SK-N-DZ (cell line): ENCODE measurements around the gene C1QL3.

DNA sequence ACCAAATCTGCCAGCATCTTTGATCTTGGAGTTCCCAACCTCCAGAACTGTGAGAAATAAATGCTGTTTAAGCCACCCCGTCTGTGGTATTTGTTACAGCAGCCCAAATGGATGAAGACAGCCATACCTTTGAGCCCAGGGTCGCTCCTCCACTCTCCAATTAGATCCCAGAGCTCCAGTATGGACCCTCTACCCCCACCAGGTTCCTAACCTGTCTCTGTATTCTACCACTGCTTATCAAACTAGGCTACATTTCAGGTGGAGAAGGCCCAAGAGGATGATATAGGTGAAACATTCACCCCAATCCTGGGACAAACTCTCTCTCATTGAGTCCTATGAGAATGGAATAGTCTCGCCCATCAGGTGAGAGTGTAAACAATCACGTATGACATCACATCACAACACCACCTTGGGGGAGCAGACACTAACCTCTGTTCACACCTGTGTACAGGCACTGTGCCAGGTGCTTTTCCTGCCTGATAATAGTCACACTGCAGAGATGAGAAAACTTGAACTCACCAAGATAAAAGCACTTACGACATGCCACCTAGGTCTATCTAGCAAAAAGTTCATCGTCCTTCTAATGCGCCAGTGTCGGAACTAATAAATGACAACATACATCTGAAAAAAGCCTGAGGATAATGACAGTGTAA lies 187.9 kb downstream of the FAM107B start:
RAMPAGE:
- cytosol, long total RNA = no peak
- nucleus, long total RNA = no peak

RAMPAGE:
- cytosol, long total RNA = no peak
- nucleus, long total RNA = no peak
Observed at GRCh38 chr10:14625399-14625847, 149.3 kb downstream of the FAM107B start.

DNA sequence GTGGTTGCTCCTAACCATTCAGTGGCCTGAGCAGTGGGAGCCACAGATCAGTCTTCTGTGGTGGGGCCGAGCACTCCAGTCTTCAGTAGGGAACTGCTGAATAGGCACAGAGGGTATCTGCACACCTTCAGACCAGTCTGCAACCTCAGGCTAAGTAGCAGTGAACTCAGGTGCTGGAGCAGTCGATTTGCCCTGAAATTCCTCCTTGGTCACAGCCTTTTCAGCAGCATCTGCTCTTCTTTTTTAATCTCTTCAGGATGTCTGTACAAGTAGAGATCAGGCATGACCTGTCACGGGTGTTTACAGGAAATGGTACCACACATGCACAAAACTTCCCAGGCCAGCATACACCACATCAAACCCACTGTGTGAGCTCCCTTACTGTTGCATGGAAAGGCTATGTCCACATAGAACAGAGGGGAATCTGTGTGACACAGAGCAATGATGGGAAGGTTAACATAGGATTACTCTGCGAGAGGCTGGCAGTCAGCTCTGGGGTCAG lies 51.5 kb downstream of the FAM107B start:
RAMPAGE:
- cytosol, long total RNA = no peak
- nucleus, long total RNA = no peak

DNA sequence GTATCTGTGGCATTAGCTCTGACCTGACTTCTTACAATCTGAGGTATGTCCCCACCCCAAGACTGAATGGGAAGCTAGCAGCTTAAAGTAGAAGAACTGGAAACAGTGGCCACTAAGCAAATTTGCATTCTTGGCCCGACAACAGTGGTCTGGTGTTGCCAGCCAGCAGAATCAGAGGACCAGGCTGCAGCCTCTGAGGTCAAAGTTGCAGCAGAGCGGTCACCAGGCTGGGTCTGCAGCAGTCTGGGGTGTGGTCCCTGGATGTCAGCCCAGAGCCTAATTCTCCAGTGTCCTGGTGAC lies 26.3 kb downstream of the FAM107B start:
RAMPAGE:
- cytosol, long total RNA = no peak
- nucleus, long total RNA = no peak

RAMPAGE:
- cytosol, long total RNA = no peak
- nucleus, long total RNA = no peak
Observed at GRCh38 chr10:14838743-14839297, 714 bp downstream of the HSPA14 start.

DNA sequence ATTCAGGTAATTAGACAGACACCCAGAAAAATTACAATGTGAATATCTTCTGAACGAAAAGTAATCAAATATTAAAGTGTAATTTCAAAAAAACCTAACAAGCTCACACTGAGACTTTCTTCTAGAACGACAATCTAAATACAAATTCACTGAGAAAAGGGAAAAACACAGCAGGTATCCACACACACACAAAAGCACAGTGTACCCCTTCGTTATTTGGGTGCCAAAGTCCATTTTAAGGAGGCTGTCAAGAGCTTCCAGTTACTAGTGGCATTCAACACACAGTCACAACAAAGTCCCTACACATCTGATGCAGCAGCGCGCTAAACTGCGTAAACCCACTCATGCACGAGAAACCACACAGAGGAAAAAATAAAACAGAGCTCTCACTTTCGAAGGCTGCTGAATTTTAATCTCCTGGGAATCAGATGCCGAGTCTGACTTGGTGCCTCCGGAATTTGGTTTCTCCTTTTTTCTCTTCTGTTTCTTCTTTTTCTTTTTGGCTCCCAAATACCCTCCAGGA lies 27.4 kb downstream of the NMT2 start:
RAMPAGE:
- cytosol, long total RNA = no peak
- nucleus, long total RNA = no peak

RAMPAGE:
- cytosol, long total RNA = no peak
- nucleus, long total RNA = no peak
Observed at GRCh38 chr10:15395843-15396337, 24.8 kb upstream of the FAM171A1 start.

DNA sequence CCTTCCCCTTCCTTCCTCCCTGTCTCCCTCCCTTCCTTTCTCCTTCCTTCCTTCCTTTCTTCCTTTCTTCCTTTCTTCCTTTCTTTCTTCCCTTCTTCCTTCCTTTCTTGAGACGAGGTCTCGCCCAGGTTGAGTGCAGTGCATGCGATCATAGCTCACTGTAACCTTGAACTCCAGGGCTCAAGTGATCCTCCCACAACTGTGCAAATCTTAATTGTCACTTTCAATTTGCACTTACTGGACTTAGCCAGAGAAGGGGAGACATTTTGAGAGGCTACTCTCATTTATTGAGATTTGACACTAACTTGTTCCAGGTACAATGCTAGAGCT lies 157.9 kb upstream of the FAM171A1 start:
RAMPAGE:
- cytosol, long total RNA = no peak
- nucleus, long total RNA = no peak

GRCh38 chr10:16520849-16522127 lies at the start of gene C1QL3:
TSS of gene C1QL3 (minus strand) at chr10:16521879.
RAMPAGE:
- cytosol, long total RNA = no peak
- nucleus, long total RNA = no peak

GRCh38 chr10:16987810-16988456 lies 141.7 kb downstream of the CUBN start:
RAMPAGE:
- cytosol, long total RNA = no peak
- nucleus, long total RNA = no peak

RAMPAGE:
- cytosol, long total RNA = no peak
- nucleus, long total RNA = no peak
Observed at GRCh38 chr10:16995948-16996540, 133.6 kb downstream of the CUBN start.

DNA sequence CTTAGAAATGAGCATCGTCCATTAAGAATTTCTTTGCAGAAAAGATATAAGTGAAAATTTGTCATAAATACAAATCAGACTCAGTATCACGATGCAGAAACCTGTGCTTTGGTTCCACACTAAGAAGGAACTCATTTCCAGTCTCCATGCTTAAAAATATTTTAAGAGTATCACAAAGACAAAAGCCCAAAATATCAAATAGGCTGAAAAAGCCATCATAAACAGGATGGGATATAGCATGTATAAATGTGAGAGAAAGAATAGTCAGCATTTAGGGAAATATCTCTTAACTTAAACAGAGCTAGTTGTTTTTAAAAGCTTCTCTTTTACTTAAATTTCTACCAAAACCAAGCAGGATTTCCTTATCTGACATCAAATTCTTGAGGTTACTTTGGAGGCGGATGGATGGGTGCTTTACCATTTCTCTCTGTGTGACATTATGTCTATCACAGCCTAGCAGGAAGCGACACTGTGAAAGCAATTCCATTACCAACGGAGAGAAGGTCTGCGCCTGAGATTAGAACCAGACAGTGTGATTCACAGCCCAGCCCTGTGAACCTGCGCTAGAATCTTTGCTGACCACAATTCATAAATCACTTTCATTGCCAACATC lies 126.7 kb downstream of the CUBN start:
RAMPAGE:
- cytosol, long total RNA = no peak
- nucleus, long total RNA = no peak

GRCh38 chr10:17022448-17023255 lies 107.0 kb downstream of the CUBN start:
RAMPAGE:
- cytosol, long total RNA = no peak
- nucleus, long total RNA = no peak

GRCh38 chr10:17084948-17085338 lies 44.7 kb downstream of the CUBN start:
RAMPAGE:
- cytosol, long total RNA = no peak
- nucleus, long total RNA = no peak

RAMPAGE:
- cytosol, long total RNA = no peak
- nucleus, long total RNA = no peak
Observed at GRCh38 chr10:17175503-17176053, 25.9 kb downstream of the TRDMT1 start.

GRCh38 chr10:17409286-17409642 lies 45.1 kb downstream of the ST8SIA6 start:
RAMPAGE:
- cytosol, long total RNA = no peak
- nucleus, long total RNA = no peak

DNA sequence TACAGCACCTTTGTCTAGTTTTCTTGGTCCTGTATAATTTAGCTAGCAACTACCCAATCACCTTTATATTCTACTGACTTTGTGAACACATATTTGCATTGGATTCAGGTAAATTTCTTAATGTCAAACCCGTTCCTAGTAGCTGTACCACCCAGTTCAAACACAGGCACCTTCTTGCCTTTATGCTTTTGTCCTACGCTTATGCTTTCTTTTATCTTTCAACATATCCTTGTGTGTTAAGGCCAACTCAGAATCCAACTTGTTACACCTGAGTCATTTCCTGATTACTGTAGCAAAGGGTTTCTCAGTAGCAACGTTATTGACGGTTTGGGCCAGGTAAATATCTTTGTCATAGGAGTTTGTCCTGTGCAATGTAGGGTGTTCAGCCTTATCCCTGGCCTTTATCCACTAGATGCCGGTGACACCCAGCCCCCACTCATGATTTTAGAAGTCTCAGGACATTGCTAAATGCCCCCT lies 2.0 kb downstream of the STAM start:
RAMPAGE:
- cytosol, long total RNA = no peak
- nucleus, long total RNA = no peak

GRCh38 chr10:17771153-17771591 lies 19.2 kb downstream of the TMEM236 start:
RAMPAGE:
- cytosol, long total RNA = no peak
- nucleus, long total RNA = no peak

RAMPAGE:
- cytosol, long total RNA = no peak
- nucleus, long total RNA = no peak
Observed at GRCh38 chr10:18140518-18141317, 494 bp downstream of the CACNB2 start.

RAMPAGE:
- cytosol, long total RNA = no peak
- nucleus, long total RNA = no peak
Observed at GRCh38 chr10:18239943-18240545, 99.8 kb downstream of the CACNB2 start.